ENCODE measurements around a stretch of chr2.

DNA sequence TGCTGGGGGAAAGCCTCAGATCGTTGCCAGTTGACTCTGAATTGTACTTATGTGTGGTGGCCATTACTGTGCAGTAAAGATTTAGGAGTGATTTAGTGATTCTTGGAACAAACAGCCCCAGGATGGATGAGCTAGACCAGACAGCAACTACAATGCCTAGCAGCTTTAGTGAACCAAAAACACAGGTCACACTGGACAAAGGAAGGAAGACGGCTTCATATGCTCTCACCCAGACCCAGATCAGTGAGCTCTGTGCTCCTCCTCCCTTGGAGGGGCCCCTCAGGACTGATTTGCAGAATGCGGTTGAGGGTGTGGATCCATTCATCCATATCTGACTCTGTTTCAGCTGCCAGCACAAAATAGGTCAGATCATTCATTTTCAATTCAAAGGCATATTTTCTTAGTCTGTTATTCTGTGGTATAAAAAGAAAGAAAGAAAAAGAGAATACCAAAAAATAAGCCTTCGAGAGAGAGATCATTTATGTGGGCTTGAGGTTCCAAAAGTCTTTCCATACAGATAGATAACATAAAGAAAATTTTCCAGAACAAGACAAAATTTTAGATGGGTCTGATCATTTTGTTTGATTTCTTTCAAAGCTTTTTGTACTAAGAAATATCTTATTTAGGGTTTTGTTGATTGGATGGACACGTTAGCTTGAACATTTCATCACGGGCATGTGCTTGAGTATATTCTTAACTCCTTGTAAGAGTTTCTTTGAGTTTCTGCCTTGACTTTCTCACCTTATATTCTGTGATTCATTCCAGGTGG lies 159.8 kb upstream of the CCDC195 start:
- RRBS, result no CpG with 5 or more reads among the region's 6 CpGs

GRCh38 chr2:224947555-224948092 lies 94.6 kb downstream of the DOCK10 start:
- RRBS, result no CpG with 5 or more reads among the region's 4 CpGs

DNA sequence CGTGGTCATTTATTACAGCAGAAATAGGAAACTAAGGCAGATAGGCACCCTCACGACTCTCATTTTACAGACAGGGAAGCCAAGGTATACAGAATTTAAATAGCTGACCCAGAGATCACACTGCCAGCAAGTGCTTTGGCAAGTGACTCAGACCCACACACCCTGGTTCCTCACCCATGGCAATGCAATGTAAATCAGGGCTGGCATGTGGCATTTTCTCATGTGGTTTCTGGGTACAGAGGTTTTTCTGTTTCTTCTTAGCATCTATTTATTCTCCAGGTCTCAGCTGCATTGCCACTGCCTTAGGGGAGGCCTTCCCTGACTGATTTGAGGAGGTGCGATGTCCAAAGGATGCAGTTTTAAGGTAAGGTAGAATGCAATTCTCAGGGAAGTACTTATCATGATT lies 68.6 kb downstream of the DOCK10 start:
- RRBS, result no CpG with 5 or more reads among the region's 3 CpGs

GRCh38 chr2:226524289-226524952 lies 275.2 kb downstream of the IRS1 start:
- RRBS, result no CpG with 5 or more reads among the region's 4 CpGs

- RRBS, result no CpG with 5 or more reads among the region's 2 CpGs
Observed at GRCh38 chr2:226583535-226584178, 216.0 kb downstream of the IRS1 start.

- RRBS, result no CpG with 5 or more reads among the region's 3 CpGs
Observed at GRCh38 chr2:226631146-226631556, 168.5 kb downstream of the IRS1 start.

GRCh38 chr2:226652634-226653046 lies 147.0 kb downstream of the IRS1 start:
- RRBS, result no CpG with 5 or more reads among the region's 3 CpGs

DNA sequence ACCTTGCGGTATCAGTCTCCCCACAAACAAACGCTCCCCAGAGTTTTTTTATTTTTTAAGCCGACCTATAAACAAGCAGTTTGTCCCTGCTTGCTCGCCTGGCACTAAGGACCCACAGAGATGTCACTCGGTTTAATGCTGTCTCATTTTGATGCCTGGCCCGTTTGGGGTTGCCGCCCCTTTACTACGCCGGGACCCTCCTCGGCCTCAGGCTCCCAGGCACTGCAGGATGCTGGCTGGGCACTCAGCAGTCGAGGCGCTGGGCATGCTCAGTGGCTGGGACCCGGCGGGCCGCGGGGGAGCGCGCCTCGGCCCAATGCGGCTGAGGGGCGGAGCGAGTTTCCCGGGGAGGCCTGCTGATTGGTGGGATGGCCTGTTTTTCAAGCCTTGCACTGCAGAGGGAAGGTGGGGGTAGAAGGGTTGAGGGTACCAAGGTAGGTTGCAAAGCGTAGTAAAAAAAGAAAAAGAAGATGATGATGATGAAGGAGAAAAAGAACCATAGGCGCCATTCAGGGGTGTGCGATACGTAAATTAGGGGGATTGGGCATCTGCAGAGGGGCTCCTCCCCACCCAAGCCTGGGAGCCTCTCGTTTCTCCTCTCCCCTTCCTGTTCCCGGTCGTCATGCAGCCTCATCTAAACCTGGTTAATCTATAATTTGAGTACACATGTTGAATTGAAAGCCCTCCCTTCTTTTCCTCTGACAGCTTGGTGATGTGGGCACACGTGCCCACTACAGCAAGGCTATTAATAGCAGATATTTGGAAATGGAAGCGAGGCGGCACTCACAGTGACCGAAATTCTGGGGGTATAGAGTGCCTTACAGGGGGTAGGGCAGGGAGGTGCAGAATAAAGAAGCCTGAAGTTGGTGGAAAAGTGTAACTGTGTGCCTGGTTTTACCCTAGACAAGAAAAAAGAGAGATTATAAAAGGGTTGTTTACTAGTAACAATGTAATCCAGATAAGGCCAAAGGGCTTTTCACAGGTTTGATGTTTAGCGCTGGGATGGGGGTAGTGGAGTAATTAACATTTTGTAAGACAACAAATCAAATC lies 1.6 kb upstream of the IRS1 start:
- RRBS, result 4% methylated on average over 15 of the region's 35 CpGs

DNA sequence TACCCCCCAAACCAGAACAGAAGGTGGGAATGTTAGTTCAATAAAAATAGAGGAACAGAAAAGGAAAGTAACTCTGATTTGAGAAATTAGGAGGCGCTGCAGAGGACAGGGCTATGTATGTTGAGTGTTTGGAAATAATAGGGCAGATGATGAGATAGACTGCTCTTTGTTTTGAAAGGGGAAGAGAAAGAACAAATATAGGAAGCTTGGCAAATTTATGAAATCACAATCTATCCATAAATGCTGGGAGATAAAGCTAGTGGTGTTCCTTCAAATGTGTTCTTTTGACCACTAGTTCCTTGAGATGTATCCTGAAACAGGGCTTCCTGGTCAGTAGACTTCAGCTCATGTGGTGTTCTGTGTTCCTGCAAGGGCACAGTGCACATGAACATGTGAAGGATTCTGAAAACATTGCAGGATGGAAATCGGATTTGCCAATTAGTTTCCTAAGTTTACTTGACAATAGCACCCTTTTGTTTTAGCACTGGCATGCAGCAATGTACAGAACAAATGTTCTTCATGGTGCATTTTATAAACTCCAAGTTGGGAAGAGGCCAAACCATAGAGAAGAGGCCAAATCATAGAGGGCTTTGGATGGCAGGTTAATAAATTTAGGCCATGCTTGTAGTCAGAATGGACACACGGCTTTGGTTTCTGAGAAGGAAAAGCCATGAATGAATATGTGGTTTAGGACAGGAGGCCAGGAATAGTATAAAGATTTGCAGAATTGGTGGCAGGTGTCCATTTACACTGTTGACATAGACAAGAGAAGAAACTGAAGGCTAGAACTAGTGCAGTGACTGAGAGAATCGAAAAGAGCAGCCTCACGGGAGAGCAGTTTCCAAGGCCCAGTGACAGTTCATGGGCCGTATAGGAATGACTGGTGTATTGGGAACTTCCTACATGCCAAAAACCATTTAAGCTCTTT lies 39.9 kb downstream of the RHBDD1 start:
- RRBS, result no CpG with 5 or more reads among the region's 6 CpGs

GRCh38 chr2:226984735-226985034 lies 148.8 kb downstream of the RHBDD1 start:
- RRBS, result no CpG with 5 or more reads among the region's 1 CpG

DNA sequence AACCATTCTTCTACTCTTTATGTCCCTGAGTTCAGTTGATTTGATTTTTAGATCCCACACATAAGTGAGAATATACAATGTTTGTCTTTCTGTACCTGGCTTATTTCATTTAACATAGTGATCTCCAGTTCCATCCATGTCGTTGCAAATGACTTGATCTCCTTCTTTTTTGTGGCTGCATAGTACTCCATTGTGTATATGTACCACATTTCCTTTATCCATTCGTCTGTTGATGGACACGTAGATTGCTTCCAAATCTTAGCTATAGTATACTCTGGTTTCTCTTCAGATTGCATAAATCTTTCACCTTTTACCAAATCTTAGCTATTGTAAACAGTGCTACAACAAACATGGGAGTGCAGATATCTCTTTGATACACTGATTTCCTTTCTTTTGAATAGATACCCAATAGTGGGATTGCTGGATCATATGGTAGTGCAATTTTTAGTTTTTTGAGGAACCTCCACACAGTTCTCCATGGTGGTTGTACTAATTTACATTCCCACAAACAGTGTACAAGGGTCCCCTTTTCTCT lies 67.6 kb downstream of the COL4A3 start:
- RRBS, result no CpG with 5 or more reads among the region's 3 CpGs

DNA sequence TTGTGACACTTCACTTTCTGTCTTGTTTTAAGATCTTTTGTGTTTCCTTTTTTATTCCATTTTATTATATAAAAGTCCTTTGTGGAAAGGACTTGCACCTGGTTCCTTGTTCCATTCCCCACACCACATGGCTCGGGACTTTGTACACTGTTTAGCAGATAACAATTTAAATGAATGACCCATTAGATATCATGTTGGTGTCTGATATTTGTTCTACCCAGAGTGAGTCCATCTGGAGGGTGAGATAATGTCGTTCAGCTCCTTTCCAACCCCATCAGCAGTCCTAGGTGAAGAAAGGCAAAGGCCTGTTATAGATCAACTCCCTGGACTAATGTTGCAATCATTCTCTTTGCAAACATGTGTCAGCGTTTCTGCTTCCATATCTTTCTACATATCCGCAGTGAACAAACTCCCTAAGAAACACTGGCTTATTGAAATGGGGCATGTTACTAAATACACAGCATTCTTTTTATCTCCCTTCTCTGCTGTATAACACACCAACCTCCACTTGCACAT lies 20.7 kb upstream of the AGFG1 start:
- RRBS, result no CpG with 5 or more reads among the region's 4 CpGs

- RRBS, result no CpG with 5 or more reads among the region's 9 CpGs
Observed at GRCh38 chr2:227491387-227492124, 19.6 kb downstream of the AGFG1 start.

DNA sequence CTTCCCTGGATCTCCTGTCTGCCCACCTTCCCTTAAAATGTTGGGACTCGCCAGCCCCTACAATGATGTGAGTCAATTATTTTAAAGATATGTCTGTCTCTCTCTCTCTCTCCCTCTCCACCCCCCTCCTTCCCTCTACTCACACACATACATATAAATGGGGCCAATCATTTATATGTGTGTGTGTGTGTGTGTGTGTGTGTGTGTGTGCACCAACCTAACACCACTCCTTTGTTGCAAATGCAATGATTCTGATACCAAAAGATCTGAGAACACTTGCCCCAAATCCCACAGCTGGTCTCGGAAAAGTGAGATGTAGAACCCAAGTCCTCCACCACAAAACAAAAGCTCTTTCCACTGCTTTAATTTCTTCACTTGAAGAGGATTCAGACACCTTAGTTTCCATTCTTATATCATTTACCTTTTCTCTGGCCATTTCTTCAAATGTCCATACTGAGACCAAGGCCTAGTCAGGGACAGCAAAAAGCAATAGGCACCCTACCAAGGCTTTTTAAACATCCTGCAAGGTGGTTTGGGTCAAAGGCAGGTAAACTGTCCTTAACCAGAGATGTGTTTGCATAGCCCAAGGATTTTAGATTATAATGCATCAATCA lies 235.6 kb downstream of the PID1 start:
- RRBS, result no CpG with 5 or more reads among the region's 2 CpGs

DNA sequence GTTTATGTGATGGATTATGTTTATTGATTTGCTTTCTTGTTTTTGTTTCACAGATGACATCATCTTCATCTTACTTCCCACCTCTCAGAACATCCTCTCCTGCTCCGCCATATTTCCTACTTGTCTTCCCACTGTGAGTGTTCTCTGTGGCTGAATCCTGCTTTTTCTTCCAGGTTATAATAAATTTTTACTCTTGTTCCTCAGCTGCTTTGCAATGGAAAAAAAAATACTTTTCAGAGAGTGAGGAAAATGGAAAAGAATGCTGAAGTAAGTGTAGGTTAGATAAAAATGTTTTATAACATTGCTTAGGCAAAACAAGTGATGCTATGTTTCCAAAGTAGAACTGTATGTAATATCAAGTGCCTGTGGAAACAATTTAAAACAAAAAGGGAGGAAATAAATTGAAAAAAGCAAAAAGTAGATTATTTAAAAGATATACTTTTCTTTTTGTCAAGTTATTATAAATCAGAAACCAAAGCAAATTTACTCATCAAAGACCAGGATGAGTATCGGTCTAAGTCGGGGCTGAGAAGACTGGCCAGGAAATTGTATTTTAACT lies 192.3 kb downstream of the PID1 start:
- RRBS, result no CpG with 5 or more reads among the region's 3 CpGs

- RRBS, result no CpG with 5 or more reads among the region's 4 CpGs
Observed at GRCh38 chr2:229177577-229178041, 93.5 kb downstream of the PID1 start.

GRCh38 chr2:229183616-229183938 lies 87.5 kb downstream of the PID1 start:
- RRBS, result no CpG with 5 or more reads among the region's 1 CpG

- RRBS, result no CpG with 5 or more reads among the region's 7 CpGs
Observed at GRCh38 chr2:229330807-229331577, 59.9 kb upstream of the PID1 start.

GRCh38 chr2:229409915-229410807 lies 139.1 kb upstream of the PID1 start:
- RRBS, result no CpG with 5 or more reads among the region's 10 CpGs